Right ventricle myocardium (tissue), 1 donor: ENCODE measurements around the genes SPDYC and POLA2.

GRCh38 chr11:65136535-65137084 lies 2.3 kb upstream of the SYVN1 start:
- PRO-cap, 2 experiments, result no peak in any of the 2 experiments

- PRO-cap, 2 experiments, result no peak in any of the 2 experiments
Observed at GRCh38 chr11:65163708-65164253, 6.3 kb upstream of the SPDYC start.

DNA sequence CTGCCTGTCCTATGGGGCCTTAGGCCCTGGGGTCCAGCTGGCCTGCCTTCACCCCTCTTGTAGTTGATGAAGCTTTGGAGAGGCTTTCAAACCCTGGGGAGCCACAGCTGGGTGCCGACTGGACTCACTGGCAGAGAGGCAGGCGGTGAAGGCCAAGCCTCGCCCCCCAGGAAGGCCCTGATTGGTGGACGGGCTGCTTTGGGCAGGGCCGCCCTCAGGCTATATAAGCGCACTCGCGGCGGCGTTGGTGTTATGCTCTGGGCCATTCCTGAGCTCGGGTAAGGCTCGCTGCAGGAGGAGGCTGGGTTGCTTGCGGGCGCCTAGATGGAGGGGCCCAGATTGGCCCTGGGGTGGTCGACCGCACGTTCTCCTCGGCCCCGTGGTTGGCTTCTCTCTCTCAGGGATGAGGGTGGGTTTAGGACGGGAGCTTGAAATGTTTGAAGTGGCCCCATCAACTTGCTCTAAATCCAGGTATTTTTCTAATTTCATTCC lies at the start of gene SPDYC:
Gene SPDYC, plus strand, starts transcription at position 250 of the 492 bp plus-strand sequence.
- PRO-cap, 2 experiments, result no peak in any of the 2 experiments

GRCh38 chr11:65261581-65262533 lies at the start of gene POLA2:
Gene POLA2 (plus strand): TSS chr11:65261962.
- PRO-cap, 2 experiments, result peak in 2 of 2 experiments; most common plus-strand start chr11:65261938 (in 2); most common minus-strand start chr11:65261759 (in 2)

- PRO-cap, 2 experiments, result no peak in any of the 2 experiments
Observed at GRCh38 chr11:65321125-65321569, 6.5 kb downstream of the CDC42EP2 start.

DNA sequence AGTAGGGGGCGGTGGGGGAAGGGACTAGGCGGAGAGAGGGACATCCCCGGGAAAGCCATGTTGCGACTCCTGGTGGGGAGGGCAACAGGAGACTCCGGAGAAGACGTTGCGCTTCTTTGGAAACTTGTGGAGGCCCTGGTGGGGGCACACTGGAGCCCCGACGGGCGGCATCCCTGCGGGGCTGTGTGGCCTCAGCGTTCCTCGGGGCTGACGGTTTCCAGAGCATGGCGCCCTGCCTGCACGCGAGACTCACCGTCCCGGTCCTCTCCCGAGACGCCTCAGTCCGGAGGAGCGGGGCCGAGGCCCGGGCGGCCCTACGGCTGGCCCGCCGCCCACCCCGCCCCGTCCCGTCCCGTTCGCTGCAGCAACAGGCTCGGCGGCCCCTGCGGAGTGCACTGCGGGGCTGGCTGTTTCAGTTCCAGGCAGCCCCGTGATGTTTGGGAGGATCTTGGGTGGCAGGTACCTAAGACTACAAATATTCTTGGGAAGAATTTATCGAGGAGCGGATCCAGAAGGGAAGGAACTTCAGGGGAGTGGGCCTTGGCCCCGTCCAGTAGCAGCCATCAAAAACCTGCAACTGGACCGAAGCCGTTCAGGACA lies 421 bp downstream of the DPF2 start:
- PRO-cap, 2 experiments, result peak in 1 of 2 experiments; most common minus-strand start position 267 of the sequence (in 1)

GRCh38 chr11:65355880-65356352 lies 1.4 kb downstream of the TIGD3 start:
- PRO-cap, 2 experiments, result peak in 2 of 2 experiments; most common plus-strand start chr11:65356013 (in 2); most common minus-strand start chr11:65355953 (in 1)

GRCh38 chr11:65362293-65363003 lies 7.9 kb downstream of the TIGD3 start:
- PRO-cap, 2 experiments, result no peak in any of the 2 experiments

DNA sequence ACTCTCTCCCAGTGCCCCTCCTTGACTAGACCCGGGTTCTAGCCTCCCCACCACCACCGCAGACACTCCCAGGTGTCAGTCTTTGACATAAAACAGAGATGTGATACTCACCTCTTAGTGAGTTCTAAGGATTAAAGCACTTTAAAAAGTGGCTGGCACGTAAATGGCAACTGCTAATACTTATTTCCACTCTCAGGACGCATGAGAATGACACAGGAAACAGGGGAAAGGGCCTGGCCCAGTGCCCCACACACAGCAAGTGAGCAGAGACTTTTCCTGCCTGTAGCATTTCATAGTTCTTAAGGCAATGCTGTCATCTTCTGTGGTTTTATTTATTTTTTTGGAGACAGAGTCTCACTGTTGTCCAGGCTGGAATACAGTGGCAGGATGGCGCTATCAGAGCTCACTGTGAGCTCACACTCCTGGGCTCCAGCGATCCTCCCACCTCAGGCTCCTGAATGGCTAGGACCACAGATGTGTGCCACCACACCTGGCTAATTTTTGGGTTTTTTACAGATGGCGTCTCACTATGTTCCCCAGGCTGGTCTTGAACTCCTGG lies 2.0 kb upstream of the FRMD8 start:
- PRO-cap, 2 experiments, result no peak in any of the 2 experiments

GRCh38 chr11:65411780-65412598 lies 25.6 kb downstream of the FRMD8 start:
- PRO-cap, 2 experiments, result no peak in any of the 2 experiments

GRCh38 chr11:65415482-65416394 lies 29.3 kb downstream of the FRMD8 start:
- PRO-cap, 2 experiments, result no peak in any of the 2 experiments

DNA sequence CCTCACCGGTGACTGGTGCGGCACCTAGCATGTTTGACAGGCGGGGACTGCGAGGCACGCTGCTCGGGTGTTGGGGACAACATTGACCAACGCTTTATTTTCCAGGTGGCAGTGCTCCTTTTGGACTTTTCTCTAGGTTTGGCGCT lies 37.0 kb downstream of the FRMD8 start:
- PRO-cap, 2 experiments, result no peak in any of the 2 experiments

- PRO-cap, 2 experiments, result peak in 1 of 2 experiments; most common plus-strand start chr11:65428660 (in 1)
Observed at GRCh38 chr11:65428618-65428845, 42.1 kb downstream of the FRMD8 start.

DNA sequence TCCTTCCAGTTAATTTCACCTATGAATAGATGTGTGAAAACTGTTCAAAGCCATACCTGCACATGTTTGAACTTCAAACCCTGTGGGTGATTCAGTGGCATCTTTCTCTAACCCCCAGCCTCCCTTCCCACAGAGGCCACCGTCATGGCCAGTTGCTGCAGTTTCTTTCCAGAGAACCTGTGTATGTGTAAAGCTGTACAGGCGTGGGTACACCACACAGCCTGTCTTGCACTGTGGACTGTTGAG lies 49.9 kb downstream of the FRMD8 start:
- PRO-cap, 2 experiments, result no peak in any of the 2 experiments

GRCh38 chr11:65454596-65455797 lies 68.6 kb downstream of the FRMD8 start:
- PRO-cap, 2 experiments, result peak in 2 of 2 experiments; most common plus-strand start chr11:65455288 (in 2); most common minus-strand start chr11:65455131 (in 2)

- PRO-cap, 2 experiments, result no peak in any of the 2 experiments
Observed at GRCh38 chr11:65490294-65490500, 34.7 kb upstream of the SCYL1 start.

DNA sequence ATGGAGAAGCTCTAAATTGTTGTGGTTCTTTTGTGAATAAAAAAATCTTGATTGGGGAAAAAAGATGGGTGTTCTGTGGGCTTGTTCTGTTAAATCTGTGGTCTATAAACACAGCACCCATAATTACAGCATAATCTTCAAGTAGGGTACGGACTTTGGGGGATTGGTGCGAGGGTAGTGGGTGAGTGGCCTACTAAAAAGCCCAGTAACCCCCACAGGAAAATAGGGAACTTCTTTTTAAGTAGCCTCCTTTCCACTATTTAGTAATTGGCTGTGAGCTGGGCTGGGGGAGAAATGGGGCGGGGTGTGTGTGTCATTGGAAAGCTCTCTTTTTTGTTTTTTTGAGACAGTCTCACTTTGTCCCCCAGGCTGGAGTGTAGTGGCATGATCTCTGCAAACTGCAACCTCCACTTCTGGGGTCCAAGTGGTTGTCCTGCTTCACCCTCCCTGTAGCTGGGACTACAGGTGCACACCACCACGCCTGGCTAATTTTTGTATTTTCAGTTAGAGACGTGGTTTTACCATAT lies 18.4 kb upstream of the SCYL1 start:
- PRO-cap, 2 experiments, result no peak in any of the 2 experiments

DNA sequence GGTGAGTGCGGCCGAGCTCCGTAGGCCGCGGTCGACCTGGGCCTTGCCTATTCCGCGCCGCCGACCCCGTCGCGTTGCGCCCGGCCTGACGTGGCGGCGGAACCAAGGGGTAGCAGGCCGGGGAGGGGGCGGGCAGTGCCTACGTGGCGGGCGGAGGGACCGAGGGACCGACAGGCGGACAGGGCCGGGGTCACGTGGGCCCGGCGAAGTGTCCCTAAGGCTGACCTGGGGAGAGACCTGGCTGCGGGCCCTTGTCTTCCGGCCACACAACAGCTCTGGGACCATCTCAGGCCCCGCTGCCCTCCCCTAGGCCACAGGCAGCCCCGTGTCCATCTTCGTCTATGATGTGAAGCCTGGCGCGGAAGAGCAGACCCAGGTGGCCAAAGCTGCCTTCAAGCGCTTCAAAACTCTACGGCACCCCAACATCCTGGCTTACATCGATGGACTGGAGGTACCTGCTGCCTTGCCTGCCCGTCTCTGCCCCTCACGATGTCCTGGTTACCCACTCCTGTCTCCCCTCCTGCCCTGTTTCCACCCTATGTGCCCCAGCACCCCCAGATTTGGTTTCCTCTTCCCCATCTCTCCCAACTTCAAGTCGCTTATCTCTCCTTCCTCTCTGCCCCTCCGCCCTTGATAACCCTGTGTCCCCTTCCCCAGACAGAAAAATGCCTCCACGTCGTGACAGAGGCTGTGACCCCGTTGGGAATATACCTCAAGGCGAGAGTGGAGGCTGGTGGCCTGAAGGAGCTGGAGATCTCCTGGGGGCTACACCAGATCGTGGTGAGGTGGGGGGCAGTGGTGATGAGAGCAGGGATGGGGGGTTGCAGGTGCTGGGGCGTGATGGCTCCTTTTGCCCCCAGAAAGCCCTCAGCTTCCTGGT lies 621 bp downstream of the SCYL1 start:
- PRO-cap, 2 experiments, result peak in 2 of 2 experiments; most common plus-strand start position 244 of the sequence (in 1); most common minus-strand start position 76 of the sequence (in 2)

DNA sequence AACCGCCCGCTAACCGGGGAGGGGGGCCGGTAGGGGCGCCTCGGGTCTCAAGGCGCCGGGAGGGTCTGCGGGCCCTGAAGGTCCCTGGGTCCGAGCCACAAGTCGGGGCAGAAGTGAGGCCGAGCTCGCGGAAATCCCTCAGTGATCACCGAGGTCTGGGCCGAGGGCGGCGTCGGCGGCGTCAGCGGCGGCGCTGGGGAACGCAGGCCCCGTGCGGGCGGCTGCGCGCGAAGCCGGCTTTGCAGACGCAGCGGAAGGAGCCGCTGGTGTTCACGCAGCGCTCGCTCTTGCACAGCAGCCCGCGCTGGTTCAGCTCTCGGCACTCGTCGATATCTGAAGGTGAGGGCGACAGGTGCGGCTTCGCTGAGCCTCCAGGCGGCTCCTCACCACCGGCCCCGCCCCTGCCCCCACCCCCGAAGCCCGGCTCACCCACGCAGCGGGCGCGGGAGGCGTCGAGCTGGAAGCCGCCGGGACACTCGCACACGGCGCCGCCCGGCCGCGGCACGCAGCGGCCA lies 14.1 kb downstream of the SCYL1 start:
- PRO-cap, 2 experiments, result no peak in any of the 2 experiments

DNA sequence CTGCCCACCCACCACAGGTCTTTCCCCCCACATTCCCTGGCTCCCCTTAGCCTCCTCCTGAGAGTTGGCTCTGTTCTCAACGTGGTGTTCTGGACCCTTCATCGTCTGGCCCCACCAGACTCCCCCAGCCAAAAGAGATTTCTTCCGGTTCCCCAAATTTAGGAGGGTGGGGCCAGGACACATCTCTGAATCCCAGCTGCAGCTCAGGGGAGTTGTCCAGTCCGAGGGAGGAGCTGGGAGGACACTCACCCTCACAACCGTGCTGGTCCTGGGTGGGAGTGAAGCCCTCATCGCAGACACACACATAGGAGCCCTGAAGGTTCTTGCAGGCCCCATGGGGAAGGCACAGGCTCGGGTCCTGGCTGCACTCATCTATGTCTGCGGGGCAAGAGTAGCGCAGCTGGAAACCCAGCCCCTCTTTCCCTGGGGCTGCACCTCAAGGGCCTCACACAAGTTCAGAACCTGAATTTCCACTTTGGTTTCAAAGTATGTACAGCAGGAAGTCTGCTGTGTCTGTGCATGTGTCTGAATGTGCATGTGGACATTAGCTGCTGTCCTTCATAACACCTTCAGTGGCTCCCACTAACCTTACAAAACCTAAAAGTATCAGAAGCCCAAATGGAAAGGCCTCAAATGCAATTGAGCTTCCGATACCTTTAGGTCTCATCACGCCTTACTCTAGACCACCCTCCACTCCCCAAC lies 16.6 kb downstream of the SCYL1 start:
- PRO-cap, 2 experiments, result no peak in any of the 2 experiments